ENCODE measurements around a stretch of chr15.

GRCh38 chr15:90790142-90790606 is 73.0 kb downstream of the BLM start:
- RRBS: no CpG with 5 or more reads among the region's 3 CpGs

DNA sequence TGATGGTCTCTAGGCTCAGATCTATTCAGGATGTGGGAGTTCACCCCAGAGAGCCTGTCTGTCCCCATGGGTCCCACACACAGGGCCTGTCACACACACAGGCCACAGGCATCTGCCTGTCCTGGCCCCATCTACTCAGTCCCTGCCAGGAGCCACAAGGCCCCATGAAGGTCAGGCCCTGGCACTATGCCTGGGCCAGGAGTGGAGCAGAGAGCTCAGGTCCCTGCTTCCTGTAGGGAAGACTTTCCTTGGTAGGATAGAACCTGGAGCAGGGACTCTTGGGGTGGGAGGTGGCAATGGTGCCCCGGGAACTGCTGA is 49.0 kb upstream of the FURIN start:
- RRBS: no CpG with 5 or more reads among the region's 1 CpG

GRCh38 chr15:90838619-90838929 is 29.8 kb upstream of the FURIN start:
- RRBS: no CpG with 5 or more reads among the region's 11 CpGs

DNA sequence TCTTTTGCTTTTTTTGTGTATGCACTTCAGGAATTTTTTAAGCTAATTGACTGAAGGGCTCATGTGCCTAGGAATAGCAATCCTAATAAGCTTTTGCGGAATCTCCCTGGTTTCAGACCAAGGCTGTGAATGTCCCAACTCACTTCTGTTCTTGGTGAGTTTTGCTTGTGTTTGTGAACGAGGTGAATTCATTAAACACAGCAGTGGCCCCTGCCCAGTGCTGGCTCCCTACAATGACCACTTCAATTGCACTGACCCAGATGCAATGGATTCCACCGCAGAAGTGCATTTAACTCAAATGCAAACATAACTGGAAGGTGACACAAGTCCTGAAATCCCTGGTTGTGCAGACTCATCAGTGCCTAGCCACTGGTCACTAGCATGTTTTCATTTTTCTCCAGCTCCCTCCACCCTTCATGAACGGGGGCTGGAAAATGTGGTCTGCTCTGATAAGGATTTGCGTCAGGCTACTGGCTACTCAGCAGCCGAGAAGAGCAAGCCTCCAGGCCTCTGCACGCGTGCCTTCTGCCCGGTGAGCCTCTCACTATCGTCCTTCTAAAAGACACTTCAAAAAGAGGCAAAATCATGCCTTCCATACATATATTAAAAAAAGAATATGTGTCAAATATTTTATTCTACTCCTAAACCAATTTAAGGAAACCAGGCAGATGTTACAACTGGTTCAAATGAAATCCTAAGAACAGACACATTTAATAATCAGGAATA is 27.5 kb upstream of the FURIN start:
- RRBS: no CpG with 5 or more reads among the region's 10 CpGs

GRCh38 chr15:90857907-90858299 is 10.5 kb upstream of the FURIN start:
- RRBS: no CpG with 5 or more reads among the region's 6 CpGs

GRCh38 chr15:90861301-90861766 is 7.1 kb upstream of the FURIN start:
- RRBS: no CpG with 5 or more reads among the region's 9 CpGs

- RRBS: 2% methylated on average over 11 of the region's 22 CpGs
These were observed 3.5 kb downstream of the FURIN start for GRCh38 chr15:90871962-90872140.

GRCh38 chr15:90876177-90876710 is 7.9 kb downstream of the FURIN start:
- RRBS: no CpG with 5 or more reads among the region's 22 CpGs

DNA sequence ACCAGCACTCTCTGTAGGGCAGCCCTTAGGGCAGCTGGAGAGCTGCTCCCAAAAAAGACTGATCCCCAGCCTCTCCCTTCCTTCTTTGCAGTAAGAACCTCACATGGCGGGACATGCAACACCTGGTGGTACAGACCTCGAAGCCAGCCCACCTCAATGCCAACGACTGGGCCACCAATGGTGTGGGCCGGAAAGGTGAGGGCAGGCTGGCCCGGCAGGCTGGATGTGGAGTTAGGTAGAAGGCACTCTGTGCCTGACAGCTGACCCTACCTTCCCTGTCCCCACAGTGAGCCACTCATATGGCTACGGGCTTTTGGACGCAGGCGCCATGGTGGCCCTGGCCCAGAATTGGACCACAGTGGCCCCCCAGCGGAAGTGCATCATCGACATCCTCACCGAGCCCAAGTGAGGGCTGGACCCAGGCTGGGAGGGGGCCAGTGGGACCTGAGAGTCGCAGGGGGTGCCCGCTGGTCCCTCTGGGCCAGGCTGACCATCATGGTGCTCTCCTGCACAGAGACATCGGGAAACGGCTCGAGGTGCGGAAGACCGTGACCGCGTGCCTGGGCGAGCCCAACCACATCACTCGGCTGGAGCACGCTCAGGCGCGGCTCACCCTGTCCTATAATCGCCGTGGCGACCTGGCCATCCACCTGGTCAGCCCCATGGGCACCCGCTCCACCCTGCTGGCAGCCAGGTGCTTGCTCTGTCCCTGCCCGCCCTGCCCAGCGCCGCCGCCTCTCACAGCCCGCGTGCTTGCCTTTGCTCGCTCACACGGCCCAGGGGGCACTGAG is 4.5 kb upstream of the FES start:
- RRBS: no CpG with 5 or more reads among the region's 37 CpGs

- RRBS: no CpG with 5 or more reads among the region's 10 CpGs
These were observed 4.4 kb downstream of the RCCD1 start for GRCh38 chr15:90958911-90959729.

DNA sequence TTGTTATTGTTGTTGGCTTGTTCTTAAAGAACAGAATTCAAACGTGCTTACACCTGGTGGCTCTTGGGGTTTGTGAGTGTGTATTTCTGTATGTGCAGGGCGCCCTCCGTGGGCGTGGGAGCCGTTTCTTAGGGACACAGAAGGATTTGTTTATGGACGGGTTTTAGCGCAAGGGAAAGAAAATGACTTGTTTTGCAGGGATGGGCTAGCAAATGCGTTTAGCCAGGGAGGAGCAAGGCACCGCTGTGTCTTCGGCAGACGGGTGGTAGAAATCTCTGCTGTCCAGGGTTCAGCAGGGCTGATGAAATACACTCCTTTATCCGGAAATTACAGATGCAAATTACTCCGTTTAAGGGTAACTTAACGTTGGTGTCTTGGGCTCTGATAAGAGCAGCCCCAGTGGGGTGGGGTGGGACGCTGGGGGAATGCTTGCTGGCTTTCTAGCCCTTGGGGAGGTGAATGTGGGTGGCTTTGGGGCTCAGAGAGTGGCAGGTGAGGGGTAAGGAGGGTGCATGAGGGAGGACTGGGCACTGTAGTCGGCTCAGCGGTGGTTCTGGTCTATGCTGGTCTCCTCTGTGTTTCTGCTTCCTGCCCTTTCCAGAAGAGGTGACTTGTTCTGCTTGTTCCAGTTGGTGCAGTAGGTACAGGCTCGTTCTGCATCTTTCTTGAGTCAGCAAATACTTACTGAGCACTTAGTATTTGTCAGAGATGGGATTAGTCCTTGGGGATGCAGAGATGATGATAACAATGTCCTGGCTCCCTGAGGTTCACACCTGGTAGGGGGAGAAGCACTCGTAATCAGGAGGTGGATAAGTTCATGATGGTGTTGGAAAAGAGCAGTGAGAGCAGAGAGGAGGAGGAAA is 918 bp downstream of the SV2B start:
- RRBS: no CpG with 5 or more reads among the region's 19 CpGs

DNA sequence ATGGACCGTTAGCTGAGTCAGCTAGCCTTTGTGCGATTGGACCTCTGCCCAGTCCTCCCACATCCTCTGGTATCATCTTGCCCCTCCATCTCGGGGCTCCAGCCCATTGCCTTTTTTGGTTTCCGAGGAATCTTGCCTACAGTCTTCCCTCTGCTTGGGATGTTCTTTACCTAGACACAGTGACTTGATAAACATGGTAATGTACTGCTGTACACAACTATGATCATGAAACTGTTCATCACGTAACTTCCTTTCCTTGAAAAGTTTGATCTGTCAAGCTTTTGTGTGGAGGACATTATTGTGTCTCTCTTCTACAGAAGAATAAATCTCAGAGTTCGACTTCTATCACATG is 371.5 kb downstream of the SV2B start:
- RRBS: no CpG with 5 or more reads among the region's 6 CpGs

DNA sequence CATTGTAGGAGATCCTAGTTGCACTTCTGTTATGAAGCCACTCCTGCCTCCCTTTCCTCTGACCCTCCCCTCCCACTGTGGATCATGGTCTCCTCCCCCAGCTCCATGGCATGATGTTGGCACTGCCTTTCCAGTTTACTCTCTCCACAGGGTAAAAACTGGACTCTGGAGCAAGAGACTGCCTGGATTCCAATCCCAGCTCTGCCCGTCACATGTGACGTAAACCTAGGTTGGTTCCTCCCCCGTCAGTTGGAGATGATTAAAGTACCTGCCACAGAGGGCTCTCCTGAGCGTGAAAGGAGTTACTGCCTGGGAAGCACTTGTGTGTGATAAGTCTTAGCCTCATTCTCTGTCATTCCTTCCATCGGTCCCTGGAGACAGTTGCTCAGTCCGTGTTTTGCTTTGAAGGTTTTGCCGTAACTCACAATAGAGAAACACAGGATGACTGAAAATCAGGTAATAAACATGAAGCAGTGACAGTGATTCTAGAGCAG is 21.8 kb downstream of the SLCO3A1 start:
- RRBS: no CpG with 5 or more reads among the region's 7 CpGs

GRCh38 chr15:91980805-91981317 is 127.4 kb downstream of the SLCO3A1 start:
- RRBS: no CpG with 5 or more reads among the region's 6 CpGs

DNA sequence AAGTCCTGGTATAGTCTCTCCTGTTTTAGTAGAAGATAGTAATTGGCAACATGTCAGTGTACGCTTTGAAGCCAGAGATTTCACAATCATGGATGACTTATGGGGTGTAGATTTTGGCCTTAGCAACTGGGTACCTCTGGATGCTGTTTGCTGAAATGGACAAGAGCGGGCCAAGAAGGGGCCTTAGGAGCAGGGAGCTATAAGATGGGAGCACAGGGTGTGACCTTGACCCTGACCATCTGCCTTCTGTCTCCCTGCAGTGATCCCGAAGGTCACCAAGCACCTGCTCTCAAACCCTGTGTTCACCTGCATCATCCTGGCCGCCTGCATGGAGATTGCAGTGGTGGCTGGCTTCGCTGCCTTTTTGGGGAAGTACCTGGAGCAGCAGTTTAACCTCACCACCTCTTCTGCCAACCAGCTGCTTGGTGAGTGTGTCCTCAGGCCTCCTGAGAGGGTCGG is 266.7 kb downstream of the SLCO3A1 start:
- RRBS: no CpG with 5 or more reads among the region's 6 CpGs

DNA sequence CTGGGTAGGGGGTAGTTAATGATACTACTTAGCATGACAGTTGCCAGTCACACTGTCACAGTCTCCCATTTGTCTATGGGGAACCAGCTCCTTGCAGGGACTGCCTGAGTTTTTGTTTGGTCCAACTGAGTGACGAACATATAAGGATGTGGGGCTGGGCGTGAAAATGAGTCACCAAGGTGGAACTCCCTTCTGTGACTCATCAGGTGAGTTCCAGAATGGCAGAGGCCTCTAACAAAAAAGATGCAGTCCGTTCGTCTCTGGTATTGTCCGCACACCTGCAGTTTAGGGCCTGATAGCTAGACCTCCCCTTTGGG is 235.2 kb upstream of the ST8SIA2 start:
- RRBS: no CpG with 5 or more reads among the region's 5 CpGs

DNA sequence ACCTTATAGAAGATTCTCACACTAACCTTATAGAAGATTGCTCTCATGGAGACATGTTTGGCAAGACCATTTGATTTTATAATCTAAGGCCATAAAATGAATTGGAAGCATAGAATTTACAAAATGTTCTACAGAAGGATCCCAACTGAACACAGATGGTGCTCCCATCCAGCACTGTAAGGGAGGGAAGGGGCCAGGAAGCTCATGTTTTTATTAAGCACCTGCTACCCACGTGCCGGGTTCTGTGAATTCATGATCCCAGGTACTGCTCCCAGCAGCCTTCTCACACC is 223.6 kb upstream of the ST8SIA2 start:
- RRBS: no CpG with 5 or more reads among the region's 2 CpGs

DNA sequence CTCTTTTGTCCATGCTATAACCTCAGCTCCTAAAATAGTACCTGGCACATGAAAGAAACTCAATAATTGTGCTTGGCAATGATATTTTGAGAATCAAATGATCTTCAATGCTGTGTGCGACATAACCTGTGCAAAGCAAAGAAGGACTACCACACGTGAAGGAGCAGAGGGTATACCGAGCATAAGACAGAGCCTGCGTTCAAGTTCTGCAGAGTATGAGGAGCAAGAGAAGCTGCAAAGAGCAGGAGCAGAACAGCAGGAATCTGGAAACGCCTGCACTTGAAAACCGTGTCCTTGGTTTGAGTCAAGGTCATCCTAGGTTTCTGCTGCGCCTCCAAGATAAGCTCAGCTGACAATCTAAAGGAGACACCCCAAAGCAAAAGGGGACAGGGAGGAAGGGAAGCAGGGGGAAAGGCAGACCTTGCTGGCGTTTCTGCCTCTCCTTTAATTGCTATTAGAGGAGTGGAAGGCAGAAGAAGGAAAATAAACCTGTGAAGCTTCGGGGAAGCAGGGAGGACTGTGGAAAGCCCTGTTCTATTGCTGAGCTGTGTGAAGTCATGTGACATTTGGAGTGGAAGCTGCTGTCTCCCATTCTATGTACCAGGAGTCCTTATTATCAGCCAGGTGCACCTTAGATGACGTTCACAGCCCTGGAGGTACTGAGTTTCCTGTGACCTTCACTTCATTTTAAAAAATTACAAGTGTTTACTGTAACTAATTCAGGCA is 21.6 kb upstream of the CHD2 start:
- RRBS: no CpG with 5 or more reads among the region's 10 CpGs

- RRBS: no CpG with 5 or more reads among the region's 19 CpGs
These were observed 18.2 kb upstream of the CHD2 start for GRCh38 chr15:92881727-92882486.

- RRBS: 0% methylated on average over 6 of the region's 31 CpGs
These were observed 3.7 kb downstream of the CHD2 start for GRCh38 chr15:92903604-92904375.